ENCODE data around the genes GRIN1 and TMEM203.

DNA sequence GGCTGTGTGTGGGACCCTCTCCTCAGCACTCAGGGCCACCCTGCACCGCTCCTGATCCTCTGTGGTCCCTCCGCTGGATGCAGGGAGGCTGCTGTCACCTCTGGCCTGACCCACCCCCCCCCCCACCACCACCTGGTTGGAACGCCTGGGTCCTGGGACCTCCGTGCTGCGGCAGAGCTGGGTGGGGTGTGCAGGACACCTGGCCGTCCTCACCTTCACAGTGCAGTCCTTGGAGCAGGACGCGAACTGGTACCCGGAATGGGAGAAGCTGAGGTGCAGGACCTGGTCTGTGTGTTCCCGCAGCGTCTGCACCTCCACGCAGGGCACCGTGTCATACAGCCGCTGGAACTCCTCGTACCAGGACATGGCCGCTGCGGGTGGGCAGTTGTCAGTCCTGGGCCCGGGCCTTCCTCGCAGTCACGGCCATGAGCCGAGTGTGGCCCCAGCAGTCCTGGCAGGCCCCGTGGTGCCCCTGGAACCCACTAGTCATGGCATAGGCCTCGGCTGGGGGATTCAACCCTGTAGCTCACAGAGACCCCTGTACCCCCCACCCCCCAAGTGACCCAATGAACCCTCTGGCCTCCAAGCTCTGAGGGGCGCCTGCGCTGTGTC is 1.3 kb downstream of the FBXW5 start:
- PRO-cap = no peak

DNA sequence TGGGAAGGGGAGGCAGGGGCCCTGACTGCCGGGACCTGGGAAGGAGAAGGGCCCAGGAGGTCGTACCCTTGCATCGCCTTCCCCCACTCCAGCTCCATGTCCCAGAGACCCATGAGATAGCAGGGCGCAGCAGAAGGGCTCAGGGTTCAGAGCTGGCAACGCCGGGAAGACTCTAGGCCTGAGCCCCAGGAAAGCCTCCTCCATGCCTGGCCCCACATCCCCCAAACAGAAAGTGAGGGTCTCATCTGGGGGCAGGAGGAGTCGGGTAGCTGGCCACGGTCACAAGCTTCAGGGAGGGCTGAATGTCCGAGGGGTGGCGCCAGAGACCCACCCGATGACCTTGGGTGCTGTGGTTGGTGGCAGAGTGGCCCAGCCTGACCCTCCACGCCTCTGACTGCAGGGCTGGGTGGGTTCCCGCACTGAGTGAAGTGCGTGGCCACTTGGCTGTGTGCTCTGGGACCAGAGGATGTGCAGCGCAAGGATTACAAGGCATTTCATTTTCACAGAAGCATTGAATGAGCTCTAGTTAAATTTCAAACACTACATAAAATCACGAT is 2.9 kb downstream of the C8G start:
- PRO-cap = no peak

DNA sequence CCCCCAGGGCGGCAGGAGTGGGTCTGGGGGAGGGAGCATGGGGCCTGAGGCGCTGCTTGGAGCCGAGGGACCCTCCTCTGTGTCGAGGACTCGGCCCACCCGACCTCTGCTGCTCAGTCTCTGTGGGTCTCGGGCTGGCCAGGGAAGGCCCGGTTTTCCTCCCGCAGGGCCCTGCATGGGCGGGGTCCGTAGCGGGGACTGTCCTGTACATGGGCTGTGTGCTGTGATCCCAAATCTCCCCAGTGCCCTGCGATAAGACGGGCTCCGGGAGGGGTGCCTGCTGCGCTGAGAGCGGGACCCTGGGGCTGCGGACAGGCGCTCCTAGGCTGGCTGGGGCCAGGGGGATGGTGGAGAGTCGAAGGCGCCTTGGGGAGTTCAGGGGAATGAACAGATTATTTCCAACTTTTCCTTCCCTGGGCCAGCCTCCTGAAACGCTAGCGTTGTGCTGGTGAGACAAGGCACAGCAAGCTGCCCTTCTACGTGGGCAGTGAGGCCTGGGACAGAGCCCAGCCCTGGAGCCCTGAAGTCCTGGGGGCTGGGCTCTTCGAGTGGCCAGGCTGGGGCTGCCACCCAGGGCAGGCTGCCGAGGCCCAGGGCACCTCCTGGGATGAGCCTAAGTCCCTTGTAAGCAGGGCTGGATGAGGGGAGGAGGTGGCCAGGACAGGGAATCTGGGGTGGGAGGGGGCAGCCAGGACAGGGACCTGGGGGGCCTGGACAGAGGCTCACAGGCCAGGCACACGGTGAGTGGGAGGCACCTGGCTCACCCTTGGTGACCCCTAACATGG is 1.6 kb upstream of the LCN12 start:
- PRO-cap = bidirectional peak, plus-strand start at position 116 of the sequence, minus-strand start at position 111 of the sequence

DNA sequence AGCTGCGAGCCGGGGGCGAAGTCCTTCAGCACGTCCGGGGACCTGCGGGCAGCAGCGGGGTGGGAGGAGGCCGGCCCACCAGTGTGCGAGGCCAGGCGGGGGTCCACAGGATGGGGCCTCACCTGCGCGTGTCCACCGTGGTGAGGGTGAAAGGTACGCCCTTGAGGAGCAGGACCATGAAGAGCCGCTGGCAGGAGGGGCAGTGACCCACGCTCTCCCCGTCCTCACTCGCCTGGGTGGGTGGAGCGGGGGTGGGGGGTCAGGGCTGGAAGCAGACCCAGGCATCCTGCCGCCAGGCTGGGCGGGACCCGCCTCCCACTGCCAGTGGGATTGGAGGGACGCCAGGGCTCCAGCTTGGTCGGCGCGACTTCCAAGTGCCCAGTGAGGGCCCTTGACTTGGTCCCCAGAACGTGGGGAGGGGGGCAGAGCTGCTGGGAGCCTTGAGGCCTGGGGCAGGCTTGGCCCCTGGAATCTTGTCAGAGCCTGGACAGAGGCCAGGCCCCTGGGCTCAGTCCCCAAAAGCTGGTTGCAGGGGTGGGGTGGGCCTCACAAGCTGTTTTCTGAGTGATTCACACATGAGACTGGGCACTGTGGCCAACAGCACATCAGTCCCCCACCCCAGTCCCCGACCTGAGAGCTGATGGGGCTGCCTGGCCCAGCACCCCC is 709 bp downstream of the CLIC3 start:
- PRO-cap = no peak

GRCh38 chr9:137032867-137033348 is 1.0 kb upstream of the FUT7 start:
- PRO-cap = no peak

GRCh38 chr9:137082723-137083385 is 3.9 kb upstream of the MAN1B1 start:
- PRO-cap = no peak

DNA sequence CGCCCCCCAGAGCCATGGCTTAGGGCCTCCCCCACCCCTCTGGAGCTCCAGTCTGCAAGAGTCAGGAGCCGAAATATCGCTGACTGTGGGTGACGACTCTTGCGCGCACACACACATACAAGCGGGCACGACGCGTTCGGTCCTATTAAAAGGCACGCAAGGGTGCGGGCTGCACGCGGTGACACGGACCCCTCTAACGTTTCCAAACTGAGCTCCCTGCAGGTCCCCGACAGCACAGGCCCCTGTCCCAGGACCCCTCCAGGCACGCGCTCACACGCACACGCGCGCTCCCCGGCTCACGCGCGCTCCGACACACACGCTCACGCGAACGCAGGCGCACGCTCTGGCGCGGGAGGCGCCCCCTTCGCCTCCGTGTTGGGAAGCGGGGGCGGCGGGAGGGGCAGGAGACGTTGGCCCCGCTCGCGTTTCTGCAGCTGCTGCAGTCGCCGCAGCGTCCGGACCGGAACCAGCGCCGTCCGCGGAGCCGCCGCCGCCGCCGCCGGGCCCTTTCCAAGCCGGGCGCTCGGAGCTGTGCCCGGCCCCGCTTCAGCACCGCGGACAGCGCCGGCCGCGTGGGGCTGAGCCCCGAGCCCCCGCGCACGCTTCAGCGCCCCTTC is at the start of gene GRIN1:
GRIN1 (plus strand) TSS at position 440 of the 617 bp plus-strand sequence.
- PRO-cap = no peak

DNA sequence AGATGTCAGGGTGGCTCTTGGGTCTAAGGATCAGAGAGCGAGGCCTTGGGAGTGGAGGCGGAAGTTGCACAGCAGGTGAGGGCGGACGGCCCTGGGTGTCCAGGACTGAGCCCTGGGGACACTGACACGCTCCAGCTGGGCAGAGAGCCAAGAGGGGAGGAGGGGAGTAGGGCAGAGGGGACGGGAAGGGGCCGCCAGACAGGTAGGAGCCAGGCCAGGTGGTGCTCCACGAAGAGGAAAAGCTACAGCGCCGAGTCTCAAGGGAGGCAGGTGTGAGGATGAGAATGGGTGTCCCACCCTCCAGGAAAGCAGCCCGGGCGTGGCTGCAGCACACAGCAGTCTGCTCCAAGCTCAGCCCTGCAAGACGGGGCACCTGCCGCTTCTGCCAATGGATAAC is 5.0 kb downstream of the TPRN start:
- PRO-cap = no peak

DNA sequence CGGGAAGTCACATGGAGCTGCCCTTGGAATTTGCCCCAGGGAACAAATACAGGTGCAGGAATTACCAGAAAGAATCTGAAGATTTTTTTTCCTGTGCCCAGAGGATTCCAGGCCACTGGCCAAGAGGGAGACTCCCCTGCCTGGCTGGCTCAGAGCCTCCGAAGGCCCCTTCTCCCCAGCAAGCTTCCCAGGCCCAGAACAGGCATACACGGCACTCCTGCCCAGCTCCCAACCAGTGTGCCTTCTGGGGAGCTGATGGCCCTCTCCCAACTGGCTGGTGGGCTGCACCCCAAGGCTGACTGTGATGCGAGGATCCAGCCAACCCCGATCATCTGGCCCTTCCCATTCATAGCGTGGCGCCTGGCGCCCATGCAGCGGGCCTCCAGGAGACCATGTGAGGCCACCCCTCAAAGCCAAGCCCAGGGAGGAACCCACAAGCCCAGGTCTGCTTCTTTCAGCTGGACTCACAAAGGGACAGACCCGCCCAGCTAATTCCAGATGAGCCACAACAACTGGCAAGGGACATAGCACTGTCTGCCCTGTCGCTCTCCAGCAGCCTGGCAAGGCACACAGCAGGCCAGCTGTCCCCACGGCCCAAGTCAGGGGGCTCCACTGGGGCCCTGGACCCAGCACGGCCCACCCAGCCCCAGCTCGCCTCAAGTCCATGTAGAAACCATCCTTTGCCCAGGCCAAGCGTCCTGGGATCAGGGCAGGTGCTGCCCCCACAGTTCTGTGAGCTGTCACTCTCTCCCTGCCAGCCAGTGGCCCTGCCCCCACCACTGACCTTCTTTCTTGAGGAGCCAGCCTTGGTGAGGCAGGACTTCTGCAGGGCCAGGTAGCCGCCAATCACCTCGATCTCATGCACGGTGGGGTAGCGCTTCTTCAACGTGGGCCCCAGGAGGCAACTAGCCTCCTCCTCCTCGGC is 2.1 kb downstream of the TPRN start:
- PRO-cap = no peak

- PRO-cap = no peak
These were observed 887 bp upstream of the TPRN start for GRCh38 chr9:137201320-137201936.

- PRO-cap = bidirectional peak, plus-strand start at chr9:137205677, minus-strand start at chr9:137205648
These were observed at the start of gene TMEM203 for GRCh38 chr9:137204809-137206030. TSS of gene TMEM203 (minus strand) at chr9:137205648.

DNA sequence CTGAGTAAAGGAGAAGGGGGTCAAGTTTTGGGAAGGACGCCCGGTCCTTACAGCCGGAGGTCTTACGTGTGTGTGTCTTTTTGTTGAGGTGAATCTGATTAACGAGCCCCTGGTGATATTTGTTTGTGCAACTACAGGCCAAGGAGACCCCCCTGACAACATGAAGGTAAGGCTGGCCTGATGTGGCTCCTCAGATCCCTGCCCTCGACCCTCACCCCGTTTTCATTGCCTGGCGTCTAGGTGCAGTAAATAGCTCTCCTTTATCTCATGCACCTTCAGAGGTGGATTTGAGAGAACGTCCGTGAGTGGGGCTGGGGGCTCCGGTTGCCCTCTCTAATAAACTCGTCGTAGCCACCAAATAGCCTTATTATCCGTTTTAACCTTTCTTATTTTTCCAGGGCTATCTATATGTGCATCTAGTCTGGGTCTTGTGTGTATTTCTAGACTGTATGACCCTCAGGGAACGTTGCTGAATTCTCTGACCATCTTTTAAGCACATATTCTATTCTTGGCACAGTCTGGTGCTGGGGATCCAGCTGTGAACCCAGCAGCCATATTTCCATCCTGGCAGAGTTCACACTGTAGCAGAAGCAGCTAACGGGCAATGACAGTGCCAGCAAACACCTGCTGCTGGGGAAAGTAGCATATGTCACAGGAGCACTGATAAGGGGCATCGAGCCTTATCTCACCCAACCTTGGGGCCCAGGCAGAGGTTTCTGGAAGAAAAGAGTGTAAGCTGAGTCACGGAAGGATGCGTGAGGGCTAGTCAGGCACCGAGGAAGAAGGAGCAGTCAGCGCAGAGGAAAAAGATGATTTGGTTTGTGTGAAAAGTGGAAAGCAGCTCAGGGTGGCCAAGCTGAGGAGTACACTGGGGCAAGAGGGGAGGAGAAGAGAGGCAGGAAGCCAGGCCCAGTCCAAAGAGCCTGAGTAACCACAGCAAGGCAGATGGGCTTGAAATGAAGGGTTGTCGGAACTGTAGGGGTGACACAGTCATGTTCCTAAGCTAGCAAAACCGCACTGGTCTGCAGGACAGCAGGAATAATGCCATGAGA is 970 bp downstream of the NDOR1 start:
- PRO-cap = no peak

- PRO-cap = no peak
These were observed 1.8 kb downstream of the SLC34A3 start for GRCh38 chr9:137232401-137232994.

DNA sequence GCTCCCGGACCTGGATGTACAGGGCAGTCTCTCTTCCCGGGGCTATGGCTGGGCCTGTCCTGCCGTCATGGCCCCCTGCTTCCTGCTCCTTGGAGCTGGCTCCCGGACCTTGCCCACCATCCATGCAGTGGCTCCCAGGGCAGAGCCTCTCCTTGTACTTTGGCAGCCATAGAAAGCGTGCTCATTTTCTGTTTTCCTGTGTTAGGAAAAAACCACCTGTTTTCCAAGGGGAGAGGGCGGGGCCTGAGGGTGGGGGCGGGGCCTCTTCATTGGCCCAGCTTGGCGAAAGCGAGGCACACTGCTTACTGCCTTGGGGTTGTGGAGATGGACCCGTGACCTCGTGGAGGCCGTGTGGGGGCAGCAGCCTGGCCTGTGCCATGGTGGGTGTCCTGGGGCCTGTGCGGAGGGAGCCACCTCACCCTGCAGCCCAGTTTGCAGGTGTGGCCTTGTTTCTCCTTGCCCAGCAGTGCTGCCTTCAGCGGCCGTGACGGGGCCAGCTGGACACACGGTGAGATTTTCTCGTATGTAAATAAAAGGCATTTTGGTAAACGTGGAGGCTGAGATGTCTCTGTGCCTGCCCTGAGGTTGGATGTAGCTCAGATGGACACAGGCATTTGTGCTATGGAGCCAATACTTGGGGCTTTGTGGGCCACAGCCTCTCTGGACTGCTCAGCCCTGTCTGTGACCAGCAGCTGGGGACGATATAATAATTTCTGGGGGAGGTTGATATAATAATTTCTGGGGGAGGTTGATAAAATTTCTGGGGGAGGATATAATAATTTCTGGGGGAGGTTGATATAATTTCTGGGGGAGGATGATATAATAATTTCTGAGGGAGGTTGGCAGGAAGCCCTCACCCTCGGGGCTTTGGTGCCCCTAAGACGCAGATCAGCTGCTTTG is 4.3 kb upstream of the TOR4A start:
- PRO-cap = no peak

- PRO-cap = bidirectional peak, plus-strand start at chr9:137295547, minus-strand start at chr9:137295520
These were observed 6.9 kb downstream of the NRARP start for GRCh38 chr9:137295069-137295691.

- PRO-cap = bidirectional peak, plus-strand start at chr9:137301051, minus-strand start at chr9:137300759; bidirectional peak, plus-strand start at chr9:137301518, minus-strand start at chr9:137301216
These were observed 1.2 kb downstream of the NRARP start for GRCh38 chr9:137300473-137301658.

DNA sequence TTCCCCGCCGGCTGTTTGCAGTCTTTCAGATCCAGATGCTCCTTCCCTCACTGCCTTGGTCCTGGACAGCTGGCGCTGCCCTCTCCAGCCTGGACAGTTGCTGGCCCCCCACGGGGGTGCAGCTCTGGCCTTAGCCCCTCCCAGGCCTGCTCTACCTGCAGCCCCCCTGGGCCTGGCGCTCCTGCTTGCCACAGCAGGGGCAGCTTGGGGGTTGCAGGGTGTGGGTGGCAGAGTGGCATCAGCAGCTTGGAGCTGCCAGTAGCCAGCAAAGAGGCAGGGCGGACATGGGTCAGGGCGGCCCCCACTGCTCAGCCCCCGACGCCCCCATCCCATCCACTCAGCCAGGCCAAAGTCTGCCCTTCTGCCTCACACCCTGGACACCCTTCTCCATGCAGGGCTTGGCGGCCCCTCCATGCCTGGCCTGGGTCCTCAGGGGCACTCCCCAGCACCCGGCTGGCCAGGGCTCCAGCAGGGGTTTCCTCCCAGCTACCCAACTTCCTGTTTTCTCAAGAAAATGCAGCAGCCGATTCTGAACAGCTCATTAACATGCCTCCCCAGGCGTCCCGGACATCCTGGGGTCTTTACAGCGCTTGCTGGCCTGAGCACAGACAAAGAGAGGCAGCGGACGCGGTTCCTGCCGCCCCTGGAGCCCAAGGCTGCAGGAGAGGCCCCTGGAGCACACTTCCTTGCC is 18.4 kb upstream of the NRARP start:
- PRO-cap = no peak

- PRO-cap = no peak
These were observed 18.9 kb upstream of the NRARP start for GRCh38 chr9:137321033-137321336.

GRCh38 chr9:137381762-137382068 is 41.2 kb downstream of the EXD3 start:
- PRO-cap = no peak

DNA sequence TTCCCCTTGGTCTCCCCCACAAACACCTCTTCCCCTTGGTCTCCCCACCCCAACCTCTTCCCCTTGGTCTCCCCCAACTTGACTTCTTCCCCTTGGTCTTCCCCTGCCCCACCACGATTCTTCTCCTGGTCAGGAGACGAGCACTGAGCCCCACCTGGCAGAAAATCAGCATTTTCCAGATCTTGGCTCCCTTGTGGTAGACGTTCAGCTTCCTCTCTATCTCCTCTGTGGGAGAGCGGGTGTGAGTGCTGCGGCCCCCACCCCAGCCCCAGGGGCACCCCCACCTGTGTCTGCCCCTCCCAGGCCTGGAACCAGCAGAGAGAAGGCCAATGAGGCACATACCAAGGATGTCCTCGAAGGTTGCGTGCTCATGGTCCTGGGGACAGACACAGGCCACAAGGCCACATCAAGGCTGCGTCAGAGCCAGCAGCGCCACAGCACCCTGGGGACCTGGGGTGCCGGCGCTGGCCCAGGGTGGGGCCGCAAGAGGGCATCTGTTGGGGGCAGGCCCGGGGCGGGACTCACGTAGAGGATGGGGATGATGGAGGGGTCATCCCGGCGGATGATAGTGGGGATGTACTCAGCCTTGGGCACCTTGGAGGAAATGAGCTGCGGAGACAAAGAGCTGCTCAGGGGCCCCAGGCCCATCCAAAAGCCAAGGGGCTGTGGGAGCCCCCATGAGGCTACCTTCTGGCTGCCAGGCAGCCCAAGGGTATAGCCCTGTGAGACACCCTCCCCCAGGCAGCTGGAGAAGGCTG is 6.7 kb downstream of the NSMF start:
- PRO-cap = no peak

Measured in Calu3 (cell line).